Bronchial lymph node (tissue), 1 donor: Measurements from ENCODE around the genes DPM3, TRIM46, PKLR and GON4L.

GRCh38 chr1:155037798-155038302 lies 4.2 kb downstream of the DCST1 start:
- PRO-cap = no peak

DNA sequence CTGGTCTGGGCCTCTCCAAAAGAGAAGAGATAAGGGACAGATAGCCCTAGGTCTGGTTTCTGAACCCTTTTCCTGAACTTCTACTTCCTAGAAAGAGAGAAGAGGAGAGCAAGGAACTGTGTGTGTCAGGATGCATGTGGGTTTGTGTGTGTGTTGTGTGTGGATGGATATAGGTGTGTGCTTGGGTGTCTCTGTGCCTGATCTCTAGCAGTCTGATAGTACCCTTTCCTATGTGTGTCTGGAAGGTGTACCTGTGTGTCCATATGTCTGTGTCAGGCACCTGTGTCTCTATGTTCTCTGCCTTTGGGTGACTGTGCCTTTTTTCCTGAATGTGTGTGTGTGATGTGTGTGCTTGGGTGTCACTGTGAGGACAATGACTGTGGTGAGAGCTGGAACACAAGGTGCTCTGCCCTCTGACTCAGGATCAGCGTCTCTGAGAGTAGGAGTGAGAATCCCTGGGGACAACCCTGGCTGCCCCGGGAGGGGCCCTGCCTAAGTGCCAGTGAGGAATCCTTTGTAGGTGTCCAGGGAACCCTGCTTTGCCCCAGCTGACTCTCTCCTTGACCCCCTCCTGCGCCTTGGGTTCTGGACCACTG lies 883 bp upstream of the EFNA3 start:
- PRO-cap = no peak

DNA sequence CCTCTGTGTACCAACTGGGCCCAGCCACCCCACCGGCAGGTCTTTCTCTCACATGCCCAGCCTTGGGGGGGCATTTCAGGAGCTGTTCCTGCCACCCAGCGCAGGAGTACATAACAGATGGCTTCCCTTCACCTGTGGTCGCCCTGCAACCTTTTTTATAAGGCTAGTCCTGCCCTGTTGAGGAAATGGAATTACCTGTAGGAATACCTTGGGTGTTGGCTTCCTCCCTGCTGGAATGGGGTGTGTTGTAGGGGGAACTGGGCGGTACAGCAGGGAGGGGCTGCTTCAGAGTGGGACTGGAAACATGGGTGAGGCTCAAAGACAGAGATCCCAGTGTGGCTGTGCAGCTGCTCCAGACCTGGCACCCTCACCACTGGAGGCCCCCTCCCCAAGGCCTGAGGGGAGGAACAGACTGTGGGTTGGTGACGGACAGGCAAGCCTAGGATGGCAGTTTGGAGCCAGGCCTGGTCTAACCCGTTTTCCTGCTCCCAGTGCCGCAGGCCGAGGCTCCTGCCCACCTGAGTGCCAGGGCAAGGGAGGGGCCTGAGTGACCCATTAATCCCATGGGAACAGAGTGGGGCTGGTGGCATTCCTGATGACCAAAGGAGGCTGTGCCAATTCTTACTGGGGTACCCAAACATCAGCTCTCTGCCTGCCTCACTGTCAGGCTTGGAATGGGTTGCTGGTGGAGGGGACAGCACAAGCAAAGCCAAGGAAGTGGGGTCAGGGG lies 4.5 kb downstream of the EFNA3 start:
- PRO-cap = no peak

- PRO-cap = unidirectional peak, minus-strand start at chr1:155140524
These were observed at the start of gene DPM3 for GRCh38 chr1:155140166-155140924. Gene DPM3 (minus strand): TSS chr1:155140531.

DNA sequence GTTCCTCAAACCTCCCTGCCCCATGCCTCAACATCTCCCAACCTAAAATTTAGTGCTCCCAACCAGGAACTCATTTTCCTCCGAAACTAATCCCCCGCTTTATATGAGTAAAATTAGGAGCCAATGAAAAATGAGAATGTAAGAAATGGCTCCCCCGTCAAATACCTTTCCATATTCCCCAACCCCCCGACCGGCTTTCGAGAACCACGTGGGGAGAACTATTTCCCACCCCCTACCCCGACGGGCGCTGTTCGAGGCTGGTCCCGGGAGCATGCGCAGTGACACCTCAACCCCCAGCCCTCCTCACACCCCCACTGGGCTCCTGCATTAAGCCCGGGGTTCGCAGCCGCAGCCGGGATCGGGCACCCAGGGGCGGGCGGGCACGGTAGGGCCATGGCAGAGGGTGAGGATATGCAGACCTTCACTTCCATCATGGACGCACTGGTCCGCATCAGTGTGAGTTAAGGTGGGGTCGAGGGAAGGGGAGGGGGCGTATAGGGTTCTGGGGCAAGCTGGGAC lies at the start of gene TRIM46:
TSS of gene TRIM46 (plus strand) at position 276 of the 519 bp plus-strand sequence.
- PRO-cap = no peak

DNA sequence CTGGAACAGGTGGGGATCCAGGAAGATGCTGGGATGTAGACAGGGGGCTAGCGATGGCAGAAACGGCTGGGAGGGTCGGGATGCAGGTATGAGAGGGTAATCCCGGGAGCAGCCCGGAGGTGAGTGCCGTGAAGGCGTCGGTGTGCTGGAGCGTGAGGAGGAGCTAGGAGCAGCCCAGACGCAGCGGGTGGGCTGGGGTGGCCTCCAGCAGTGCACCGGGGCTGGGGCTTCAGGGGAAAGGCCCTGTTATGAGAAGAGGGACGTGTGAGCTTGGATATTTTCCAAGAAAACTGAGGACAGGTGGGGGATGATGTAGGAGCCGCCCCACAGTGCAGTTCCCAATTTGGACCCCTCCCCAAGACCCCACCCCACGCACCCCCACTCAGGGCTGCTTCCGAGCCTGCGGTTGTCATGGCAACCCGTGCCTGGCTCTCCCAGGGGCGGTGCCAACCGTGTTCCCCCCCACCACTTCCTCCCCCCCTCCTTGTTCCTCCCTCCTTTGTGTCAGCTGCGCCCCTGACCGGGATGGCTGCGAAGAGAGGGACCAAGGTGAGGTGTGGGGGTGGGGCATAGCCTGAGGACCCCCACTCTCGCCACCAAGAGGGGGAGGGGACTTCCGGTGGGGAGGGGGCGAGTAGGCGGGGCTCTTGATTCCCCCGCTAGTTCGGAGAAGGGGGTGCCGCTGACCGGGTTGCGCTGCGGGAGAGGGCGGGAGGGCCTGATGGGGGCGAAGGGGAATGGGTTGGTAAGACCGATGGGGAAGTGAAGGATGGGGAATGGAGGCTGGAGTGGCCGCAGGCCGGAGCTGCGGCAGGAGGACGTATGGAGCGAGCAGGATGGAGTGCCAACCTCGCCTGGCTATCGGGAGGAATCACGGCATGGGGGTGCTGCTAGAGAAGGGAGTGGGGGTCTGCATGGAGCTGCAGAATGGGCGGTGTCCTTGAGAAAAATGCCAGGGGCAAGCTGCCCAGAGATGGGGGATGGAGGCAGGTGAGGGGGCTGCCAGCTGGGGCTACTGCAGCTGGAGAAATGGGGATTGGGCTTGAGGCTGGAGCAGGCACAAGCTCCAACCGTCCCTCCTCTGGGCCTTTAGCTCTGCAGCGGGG lies 797 bp downstream of the TRIM46 start:
- PRO-cap = no peak

GRCh38 chr1:155177093-155177740 lies 3.6 kb downstream of the TRIM46 start:
- PRO-cap = no peak

DNA sequence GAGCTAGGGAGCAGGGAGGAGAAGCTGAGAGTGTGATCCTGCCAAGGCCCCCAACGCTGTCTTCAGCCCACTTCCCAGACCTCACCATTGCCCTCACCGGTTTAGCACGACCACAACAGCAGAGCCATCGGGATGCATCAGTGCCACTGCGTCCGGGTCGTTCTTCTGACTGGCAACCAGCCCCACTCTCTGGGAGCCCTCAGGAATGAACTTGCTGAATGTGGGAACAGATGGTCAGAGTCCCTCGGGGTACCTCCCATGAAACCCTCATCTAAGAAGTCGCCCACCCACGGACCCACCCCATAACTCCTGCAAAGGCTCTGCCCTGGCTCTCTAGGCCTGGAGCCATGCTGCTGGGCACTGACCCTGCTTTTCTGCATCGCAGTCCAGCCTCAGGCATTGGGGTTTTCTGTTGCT lies 6.0 kb downstream of the MTX1 start:
- PRO-cap = unidirectional peak, plus-strand start at position 146 of the sequence

DNA sequence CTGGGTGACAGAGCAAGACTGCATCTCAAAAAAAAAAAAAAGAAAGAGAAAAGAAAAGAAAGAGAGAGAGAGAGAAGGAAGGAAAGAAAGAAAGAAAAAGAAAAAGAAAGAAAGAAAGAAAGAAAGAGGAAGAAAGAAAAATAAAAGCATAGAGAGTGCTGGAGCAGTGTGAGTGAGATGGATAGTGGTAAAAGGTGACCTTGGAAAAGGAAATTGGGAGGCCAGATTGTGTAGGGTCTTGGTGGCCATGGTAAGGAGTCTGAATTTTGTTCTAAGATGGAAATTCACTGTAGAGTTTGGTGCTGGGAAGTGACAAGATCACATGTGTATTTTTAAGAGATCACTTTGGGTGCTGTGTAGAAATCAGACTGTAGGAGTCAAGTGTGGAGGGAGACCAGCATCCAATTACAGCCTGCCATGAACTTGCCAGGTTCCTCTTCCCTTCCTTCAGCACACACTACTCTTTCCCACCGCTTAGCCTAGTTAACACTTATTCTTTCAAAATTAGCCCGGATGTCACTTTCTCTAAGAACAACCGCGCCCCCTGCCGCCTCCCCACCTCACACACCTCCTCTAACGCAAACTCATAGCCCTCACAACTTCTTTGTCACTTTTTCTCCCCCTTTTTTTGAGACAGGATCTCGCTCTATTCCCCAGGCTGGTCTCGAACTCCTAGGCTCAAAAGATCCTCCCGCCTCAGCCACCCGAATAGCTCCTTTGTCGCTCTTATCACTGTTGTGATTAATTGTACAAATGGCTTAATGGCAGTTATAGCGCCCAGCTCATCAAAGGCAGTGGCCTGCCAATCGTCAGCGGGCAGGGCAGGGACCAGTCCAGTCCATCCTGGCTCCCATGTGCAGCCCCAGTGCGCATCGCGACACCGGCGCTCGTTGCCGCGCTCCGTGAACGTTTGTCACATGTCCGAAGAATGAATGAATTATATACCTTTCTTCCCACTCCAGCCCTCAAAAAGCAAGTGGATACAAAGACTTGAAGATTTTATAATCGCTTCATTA lies 14.5 kb downstream of the GBA1 start:
- PRO-cap = unidirectional peak, minus-strand start at position 459 of the sequence

- PRO-cap = no peak
These were observed at the start of gene PKLR for GRCh38 chr1:155301262-155301722. Gene PKLR (minus strand): TSS chr1:155301438.

GRCh38 chr1:155313004-155313807 lies 4.5 kb downstream of the FDPS start:
- PRO-cap = no peak

DNA sequence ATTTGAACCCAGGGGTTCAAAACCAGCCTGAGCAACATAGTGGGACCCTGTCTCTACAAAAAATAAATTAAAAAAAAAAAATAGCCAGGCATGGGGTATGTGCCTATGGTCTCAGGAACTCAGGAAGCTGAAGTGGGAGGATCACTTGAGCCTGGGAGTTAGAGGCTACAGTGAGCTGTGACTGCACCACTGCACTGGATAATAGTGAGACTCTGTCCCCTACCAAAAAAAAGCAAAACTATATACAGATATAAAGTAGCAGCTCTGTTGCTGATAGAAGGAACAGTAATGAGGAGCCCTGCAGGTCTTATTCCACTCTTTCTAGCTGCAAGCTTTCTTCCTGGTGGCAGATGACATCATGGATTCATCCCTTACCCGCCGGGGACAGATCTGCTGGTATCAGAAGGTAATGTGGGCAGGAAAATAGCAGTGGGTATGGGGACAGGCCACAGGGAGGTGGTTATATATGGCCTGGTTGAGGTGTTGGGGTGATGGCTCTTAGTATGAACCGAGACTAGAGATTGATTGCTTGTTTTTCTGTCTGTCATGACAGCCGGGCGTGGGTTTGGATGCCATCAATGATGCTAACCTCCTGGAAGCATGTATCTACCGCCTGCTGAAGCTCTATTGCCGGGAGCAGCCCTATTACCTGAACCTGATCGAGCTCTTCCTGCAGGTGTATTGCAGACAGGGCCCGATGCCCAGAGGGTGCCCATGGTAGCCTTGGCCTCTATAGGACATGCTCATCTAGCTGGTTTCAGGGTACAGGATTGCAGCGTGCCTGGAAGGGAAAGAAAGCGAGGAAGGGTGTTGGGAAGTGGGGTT lies 2.9 kb upstream of the RUSC1 start:
- PRO-cap = no peak

- PRO-cap = no peak
These were observed 112.4 kb downstream of the RUSC1 start for GRCh38 chr1:155433036-155433494.

DNA sequence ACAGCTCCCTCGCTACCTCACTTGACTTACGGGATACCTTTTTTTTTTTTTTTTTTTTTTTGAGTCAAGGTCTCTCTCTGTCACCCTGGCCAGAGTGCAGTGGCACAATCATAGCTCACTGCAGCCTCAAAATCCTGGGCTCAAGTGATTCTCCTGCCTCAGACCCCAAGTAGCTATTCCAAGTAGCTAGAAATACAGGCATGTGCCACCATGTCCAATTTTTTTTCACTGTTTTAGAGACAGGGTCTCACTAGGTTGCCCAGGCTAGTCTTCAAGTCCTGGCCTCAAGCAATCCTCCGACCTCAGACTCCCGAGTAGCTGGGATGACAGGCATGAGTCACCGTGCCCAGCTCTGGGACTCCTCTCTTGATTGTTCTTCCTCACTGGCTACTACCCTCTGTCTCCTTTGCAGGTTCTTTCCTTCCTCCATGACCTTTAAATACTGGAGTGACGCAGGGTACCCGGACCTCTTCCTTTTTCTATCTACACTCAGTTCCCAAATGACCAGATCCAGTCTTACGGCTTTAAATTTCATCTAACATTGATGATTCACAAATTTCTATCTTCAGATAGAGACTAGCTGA lies 35.0 kb downstream of the ASH1L start:
- PRO-cap = no peak

- PRO-cap = no peak
These were observed 26.5 kb downstream of the MSTO1 start for GRCh38 chr1:155636557-155636915.

DNA sequence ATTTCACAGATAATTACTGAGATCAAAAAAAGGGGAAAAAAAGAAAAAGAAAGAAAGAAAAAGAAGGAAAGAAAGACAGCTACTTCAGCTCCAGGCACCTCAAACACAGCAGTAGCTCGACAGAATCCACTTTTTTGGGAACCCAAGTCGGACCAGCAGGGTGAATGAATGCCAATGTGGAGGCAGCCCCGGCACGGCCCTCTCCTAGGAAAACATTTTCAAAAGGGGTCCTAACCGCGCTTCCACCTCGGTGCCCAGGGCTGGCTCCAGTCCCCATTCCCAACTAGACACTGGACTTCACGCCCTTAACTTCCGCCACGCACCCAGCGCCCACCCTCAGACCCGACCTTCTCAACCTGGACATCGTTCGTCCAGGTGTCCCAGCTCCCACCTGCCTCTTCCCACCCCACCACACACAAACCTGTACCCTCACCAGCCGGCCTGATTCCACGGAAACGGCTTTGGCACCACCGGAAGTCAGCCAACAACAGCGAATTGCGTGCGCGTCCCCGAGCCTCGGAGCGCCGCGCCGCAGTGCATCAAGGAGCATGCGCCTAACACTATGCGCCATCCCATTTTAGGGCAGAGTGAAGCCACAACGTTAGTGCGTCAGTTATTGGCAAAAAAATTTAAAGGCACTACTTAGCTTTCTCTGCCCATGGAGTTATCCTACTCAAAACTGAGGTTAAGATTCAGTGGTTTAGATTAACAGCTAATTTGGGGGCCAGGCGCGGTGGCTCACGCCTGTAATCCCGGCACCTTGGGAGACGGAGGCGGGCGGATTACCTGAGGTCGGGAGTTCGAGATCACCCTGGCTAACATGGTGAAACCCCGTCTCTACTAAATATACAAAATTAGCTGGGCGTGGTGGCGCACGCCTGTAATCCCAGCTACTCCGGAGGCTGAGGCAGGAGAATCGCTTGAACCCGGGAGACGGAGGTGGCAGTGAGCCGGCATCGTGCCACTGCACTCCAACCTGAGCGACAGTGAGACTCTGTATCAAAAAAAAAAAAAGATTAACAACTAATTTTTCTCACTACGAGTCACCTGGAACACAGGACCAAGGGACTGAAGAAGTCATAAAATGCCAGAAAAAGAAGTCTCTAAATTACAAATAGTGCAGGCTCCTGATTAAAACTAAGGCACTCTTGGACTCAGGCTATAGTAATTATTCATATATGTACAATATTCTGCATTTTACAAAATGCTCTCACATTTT lies at the start of gene GON4L:
TSS of gene GON4L (minus strand) at position 489 of the 1,219 bp plus-strand sequence.
- PRO-cap = bidirectional peak, plus-strand start at position 575 of the sequence, minus-strand start at position 518 of the sequence

- PRO-cap = no peak
These were observed 6.2 kb upstream of the RIT1 start for GRCh38 chr1:155917358-155917791.

- PRO-cap = bidirectional peak, plus-strand start at chr1:155938652, minus-strand start at chr1:155938526
These were observed 3.2 kb upstream of the RXFP4 start for GRCh38 chr1:155937976-155938895.

- PRO-cap = no peak
These were observed 5.8 kb downstream of the RXFP4 start for GRCh38 chr1:155946960-155947842.

DNA sequence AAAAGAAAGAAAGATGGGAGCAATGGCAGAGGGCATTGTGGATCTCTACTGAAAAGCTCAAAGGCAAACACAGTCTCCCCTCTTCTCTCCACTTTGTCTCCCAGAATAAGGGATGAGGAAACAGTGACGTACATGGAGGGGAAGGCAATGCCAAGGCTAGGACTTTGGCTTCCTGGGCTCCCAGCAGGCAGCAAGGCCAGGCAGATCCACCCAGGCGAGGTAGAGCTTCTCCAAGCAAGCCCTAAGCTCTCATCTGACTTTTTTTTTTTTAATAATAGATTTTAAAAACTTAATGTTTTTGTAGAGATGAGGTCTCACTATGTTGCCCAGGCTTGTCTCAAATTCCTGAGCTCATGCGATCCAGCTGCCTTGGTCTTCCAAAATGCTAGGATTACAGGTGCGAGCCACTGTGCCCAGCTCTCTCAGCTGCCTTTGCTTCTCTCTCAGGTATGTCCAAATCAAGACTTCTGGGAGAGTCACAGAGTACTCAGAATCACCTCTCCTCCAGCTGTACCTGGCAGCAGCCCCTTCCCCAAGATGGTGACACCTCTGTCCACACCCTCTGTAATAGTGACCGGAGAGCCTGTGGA lies 4.5 kb downstream of the ARHGEF2 start:
- PRO-cap = no peak